Hair follicular keratinocyte (primary cell): ENCODE measurements around the genes TLR2, RNF175, FGB, GUCY1B1 and ASIC5.

DNA sequence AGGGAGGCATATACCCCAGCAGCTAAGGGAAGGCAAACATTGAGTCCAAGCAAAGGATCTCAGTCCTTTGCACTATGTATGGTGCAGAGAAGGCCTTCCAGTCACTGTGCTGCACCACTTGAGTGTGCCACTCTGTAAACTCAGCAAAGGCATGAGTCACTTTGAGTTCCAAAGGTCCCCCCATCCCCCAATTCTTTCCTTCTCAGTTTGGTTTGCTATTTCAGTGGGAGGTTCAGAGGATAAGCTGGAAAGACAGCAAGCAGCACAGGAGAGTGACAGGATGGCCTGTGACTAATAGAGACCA, 131.2 kb downstream of the FHDC1 start:
- RAMPAGE, long total RNA: no peak

DNA sequence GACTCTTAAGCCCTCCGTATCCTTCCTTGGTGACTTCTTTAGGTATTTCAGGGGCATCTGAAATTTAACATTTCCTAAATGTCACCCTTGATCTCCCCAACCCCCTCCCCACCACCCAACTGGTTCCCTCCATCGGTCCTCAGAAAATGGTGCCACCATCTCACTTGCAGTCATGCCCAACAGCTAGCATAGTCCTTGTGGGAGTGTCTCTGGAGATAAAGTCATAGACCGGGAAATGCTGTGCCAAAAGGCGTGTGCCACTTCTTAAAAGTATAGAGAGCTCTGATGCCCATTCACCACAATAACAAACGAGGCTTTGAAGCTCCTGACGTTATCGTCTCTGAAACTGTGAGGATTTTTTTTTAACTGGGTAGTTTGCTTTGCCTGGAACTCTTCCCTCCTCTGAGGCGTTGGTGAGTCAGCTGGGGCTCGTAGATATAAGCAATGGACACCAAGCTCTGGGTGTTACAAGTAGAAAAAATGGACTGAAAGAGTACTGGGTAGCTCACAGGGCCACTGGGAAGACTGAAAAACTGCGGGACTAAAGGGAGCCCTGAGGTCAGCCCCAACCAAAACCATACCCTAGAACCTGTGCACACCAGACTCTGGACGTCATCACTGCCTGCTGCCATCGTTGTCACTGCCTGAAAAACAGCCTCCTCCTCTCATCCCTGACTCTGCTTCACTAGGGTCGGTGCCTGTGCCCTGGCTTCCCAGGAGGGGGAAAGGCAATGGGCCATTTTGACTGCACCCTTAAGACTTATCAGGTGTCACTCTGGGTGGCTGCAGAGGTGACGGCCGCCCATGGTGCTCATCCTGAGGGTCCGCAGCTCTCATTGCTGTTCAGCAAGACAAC, 89.4 kb upstream of the TRIM2 start:
- RAMPAGE, long total RNA: no peak

- RAMPAGE, long total RNA: no peak
Observed at GRCh38 chr4:153218908-153219096, 14.6 kb downstream of the TRIM2 start.

DNA sequence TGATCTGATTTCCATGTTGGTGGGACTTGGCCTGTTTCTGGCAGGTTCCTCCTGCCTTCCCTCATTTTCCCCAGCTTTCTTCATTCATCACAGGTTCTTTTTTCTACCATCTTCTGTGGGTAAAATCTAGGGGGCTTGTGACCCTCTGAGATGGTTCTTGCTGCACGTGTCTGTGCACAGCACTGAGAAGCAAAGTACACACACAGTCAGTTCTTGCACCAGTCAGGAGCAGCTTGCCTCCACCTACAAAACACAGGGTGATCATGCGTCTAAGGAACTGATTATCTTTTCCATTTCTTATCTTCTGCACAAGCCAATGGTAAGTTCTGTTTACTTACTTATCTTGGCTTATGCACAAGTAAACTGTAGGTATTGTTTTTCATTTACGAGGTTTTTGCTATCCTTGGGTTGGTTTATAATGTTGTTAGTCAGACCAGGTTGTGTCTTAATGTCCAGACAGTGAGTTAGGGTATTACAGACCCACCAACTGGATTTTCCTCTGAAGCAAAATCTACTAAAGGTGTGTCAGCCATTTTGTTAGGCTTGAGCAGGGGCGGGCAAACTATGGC, 40.7 kb downstream of the TRIM2 start:
- RAMPAGE, long total RNA: no peak

- RAMPAGE, long total RNA: no peak
Observed at GRCh38 chr4:153467689-153468245, 1.6 kb downstream of the TMEM131L start.

DNA sequence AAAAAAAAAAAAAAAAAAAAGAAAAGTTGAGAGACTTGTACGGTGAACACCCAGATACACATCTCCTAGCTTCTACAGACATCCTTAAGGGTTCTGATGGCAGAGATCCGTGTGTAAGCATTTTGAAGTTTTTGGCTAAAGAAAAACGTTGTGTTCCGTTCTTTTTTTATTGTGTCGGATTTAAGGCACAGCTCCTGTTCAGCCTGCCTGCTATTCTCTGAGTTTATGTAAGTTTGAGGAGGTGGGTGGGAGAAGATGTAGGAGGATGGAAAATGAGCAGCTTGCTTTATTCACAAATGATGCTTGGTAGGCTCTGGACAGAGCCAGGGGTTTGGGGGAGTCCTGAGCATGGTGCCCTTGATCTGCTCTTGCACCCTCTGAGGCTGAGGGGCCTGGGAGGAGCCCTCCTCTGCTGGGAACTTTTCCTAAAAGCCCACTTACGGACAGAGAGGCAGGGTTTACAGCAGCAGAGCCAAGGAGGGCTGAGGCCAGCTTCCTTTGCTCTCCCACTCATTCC, 31.8 kb downstream of the TMEM131L start:
- RAMPAGE, long total RNA: no peak

DNA sequence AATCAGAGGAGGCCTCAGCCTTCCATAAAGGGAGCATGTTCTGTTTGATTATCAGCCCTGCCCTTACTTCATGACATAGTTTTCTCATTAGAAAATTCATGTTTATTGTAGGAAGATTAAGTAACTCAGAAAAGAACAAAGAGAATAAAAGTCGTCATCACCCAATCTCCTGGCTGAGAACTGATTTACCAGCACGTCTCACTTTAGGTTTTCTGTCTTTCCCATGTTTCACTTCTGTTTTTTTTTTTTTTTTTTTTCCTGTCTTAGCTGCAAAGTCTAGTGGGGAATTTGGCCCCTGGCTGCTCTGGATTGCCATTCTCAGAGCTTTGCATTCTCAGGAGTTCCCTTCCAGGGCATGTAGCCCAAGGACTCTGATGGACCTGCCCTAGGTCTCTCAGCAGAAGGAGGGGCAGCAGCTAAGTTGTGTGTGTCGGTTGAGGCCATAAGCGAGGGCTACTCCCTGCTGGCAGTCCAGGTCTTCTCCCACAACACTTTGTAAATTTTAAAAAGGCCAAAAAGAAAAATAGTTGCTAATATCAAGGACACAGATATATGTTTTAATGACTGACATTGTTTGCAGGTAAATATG, 57.8 kb downstream of the TMEM131L start:
- RAMPAGE, long total RNA: no peak

DNA sequence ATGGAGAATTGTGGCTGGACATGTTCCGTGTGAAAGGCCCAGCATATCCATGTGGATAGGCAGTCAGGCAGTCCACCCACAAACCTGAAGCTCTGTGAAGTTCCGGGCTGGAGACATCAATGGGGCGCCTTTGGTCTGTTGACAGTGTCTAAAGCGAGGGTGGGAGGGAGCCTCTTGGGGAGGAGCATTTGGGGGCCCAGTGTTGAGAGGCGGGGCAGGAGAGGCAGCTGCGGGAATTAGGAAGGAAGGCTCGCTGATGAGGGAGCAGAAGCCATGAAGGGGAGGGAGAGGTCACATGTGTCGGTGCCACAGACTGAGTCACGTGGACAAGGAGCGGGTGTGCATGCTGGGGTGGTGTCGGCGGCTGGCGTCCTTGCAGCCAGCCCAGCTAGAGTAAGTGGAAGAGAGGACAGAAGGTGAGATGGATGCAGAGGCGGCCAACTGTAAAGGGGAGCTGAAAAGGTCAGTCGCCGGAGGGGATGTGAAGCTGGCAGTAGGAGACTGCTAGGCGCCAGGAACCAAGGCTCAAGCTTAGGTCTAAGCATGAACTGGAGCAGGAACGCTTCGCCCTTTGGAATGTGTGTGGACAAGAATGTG, 44.1 kb upstream of the TLR2 start:
- RAMPAGE, long total RNA: no peak

- RAMPAGE, long total RNA: no peak
Observed at GRCh38 chr4:153683881-153684502, at the start of gene TLR2. Gene TLR2, plus strand, starts transcription at chr4:153684280.

DNA sequence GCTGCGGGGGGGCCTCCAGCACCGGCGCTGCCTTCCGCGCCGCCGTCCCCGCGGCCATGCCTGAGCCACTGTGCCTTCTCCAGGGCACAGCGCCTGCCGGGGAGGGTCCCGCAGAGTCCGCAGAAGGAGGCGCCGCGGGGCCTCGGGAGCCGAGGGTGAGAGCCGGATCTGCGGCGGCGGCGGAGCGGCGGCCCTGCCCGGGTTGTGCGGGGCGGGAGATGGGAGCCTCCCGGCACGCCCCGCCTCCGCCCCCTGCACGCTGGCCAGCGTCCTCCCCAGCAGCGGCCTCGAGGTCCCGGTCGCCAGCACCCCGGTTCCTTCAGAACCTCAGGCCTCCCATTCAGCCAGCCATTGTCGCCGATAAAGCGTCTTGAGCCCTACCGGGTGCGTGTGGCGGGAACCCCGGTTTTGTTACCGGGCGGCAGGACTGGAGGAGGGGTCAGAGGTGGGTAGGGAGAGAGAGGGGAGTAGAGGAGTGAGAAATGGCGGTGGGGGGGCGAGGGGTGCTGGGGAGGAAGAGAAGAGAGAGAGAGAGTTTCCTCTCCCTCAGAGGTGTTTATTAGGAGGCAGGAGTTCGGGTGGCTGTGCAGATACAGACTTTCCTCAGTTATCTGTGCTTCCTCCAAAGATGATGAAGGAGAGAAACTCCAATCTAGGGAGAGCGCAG, at the start of gene RNF175:
TSS of gene RNF175 (minus strand) at position 220 of the 667 bp plus-strand sequence.
- RAMPAGE, long total RNA: no peak

DNA sequence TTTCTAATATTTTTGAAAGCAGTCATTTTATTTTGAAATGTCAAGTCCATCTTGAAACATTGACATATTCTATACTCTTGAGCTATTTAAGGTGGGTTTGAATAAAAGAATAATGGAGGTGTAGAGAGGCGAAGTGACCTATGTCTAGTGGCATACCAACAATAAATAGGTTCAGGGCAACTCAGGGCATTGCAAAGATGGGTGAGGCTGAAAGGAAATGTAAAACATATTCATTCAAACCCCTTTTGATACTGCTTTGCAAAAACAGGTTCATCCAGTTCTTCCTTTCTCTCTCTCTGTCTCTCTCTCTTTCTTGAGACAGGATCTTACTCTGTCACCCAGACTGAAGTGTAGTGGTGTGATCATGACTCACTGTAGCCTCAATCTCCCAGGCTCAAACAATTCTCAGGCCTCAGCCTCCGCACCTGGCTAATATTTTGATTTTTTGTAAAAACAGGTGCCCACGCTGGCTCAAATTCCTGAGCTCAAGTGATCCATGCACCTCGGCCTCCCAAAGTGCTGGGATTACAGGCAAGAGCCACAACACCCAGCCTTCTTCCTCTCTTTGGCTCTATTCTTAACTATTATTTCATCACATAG, 15.5 kb upstream of the DCHS2 start:
- RAMPAGE, long total RNA: no peak

DNA sequence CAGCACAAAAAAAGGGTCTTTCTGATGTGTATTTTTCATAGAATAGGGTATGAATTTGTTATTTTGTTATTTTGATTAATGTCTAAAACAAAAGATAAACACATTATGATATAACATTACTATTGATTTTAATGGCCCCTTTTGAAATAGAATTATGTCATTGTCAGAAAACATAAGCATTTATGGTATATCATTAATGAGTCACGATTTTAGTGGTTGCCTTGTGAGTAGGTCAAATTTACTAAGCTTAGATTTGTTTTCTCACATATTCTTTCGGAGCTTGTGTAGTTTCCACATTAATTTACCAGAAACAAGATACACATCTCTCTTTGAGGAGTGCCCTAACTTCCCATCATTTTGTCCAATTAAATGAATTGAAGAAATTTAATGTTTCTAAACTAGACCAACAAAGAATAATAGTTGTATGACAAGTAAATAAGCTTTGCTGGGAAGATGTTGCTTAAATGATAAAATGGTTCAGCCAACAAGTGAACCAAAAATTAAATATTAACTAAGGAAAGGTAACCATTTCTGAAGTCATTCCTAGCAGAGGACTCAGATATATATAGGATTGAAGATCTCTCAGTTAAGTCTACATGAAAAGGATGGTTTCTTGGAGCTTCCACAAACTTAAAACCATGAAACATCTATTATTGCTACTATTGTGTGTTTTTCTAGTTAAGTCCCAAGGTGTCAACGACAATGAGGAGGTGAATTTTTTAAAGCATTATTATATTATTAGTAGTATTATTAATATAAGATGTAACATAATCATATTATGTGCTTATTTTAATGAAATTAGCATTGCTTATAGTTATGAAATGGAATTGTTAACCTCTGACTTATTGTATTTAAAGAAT, at the start of gene FGB:
TSS of gene FGB (plus strand) at position 589 of the 860 bp plus-strand sequence.
- RAMPAGE, long total RNA: no peak

DNA sequence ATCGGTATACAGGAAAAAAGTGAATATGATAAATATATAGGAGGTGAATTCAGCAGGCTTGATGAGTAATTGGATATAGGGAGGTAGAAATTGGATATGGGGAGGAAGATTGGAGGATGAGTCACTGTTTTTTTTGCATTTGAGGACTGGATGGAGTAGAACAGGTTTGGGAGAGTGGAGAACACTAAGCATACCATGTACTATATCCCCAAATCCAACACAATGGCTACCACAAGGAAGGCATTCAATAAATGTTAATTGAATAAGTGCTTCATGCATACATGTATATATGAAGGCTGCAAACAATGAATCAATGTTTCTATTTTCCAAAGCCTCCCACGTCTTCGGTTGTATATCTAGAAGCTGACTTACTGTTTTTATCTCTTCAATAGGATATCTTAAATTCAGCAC, 9.7 kb downstream of the FGG start:
- RAMPAGE, long total RNA: no peak

GRCh38 chr4:155758642-155759615, at the start of gene GUCY1B1:
Gene GUCY1B1, plus strand, starts transcription at chr4:155759021.
- RAMPAGE, long total RNA: no peak

GRCh38 chr4:155866183-155866436, at the start of gene ASIC5:
Gene ASIC5, minus strand, starts transcription at chr4:155866277.
- RAMPAGE, long total RNA: no peak

DNA sequence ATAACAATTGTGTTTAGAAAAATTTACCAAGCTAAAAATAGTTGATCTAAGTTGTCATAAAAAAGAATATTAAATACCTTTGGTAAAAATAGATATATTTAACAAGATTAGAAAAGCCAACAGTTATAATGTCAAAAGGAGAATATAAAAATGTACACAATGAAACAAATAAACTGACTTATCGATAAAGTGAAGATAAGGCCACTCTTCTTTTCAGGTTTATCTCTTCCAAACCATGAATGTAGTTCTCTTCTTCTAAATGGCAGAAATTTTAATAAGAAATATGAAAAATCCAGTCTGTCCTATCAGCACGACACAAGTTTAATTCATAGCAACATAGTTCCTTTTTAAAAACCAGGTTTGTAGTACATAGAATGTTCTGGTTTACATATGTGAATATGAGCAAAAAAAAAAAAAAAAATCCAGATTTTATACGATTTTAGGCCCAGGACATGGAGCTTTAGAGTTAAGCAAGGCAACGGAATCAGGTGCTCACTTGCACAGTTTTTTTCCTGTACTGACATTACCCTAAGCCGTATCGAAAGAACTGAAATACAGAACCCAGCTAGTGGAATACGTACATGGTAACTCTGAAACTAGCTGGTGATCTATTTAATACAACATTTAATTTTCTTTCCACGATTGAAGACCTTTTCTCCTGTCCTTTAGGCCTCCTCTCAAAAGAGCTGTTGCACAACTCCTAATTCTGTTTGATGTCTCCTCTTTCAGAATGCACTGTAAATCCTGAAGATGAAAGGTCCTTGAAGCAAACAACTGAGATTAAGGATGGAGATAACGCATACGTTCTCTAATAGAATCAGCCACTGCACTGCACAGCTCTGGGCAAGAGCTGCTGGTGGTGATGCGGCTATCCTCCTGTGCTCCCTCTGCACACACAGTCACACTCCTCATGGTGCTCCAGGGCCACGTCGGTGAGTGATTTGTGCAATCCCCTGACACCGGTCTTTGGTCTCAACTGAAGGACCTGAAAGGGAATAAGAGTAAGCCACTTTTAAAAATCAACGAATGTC, 209.1 kb downstream of the PDGFC start:
- RAMPAGE, long total RNA: no peak

DNA sequence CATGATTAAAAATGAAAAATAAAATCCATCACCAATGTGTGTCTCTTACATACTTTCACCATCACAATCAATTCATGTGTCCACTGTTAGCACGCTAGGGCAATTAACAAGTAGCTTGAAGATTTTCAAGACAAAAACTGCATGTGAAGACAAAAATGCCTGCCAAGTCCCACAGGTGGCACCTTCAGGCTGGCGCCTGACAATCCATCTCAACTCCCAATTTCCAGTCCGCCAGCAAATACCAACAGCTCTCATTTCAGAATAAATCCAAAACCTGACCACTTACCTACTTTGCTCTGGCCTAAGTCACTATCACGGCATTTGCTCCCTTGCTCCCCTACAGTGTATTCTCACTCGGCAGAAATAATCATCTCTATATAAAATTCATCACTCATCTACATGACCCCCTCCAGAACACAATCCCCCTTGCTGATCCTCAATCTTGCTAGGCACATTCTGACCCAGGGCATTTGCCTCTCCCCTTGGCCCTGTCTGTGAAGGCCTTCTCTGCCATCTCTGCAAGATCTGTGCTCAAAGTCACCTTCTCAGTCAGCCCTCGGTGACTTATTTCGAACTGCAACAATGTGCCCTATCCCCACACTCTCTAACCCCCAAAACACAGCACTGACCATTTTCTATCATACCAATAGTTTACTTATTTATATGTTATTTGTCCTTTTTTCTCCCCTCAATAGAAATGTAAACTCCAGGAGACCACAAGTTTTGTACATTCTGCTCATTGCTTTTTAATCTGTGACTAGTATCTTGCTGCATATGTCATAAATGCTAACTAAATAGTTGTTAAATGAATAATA, 26.9 kb downstream of the PDGFC start:
- RAMPAGE, long total RNA: no peak

GRCh38 chr4:157221383-157222398, 1.2 kb downstream of the GRIA2 start:
- RAMPAGE, long total RNA: no peak

DNA sequence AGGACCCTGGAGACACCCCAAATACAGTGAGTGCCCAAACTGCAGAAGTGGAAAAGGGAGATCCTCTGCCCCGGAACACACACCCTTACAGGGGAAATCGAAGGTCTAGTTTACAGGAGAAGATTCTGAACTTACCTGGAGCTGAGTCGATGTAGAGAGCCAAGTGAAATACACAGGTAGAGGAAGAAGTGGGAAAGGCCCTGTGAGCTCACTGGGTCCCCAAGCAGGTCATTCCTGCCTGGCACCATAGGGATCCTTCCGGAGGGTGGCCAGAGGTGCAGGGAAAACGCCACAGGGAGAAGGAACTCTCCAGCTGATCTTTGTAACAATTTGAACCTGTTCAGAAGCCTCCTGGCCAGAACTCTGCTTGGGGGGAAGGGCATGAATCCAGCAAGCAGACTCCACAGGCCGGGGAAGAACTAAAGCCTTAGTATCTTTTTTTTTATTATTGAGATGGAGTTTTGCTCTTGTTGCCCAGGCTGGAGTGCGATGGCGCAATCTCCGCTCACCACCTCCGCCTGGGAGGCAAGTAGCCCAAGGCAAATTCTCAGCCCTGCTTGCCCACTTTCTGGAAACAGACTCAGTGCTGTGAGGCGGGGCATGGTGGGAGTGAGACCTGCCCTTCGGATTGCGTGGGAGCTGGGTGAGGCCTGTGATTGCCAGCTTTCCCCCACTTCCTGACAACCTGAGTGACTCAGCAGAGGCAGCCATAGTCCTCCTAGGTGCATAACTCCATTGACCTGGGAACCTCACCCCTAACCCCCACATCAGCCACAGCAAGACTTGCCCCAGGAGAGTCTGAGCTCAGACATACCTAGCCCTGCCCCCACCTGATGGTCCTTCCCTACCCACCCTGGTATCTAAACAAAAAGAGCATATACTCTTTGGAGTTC, 348.9 kb downstream of the GASK1B start:
- RAMPAGE, long total RNA: no peak

DNA sequence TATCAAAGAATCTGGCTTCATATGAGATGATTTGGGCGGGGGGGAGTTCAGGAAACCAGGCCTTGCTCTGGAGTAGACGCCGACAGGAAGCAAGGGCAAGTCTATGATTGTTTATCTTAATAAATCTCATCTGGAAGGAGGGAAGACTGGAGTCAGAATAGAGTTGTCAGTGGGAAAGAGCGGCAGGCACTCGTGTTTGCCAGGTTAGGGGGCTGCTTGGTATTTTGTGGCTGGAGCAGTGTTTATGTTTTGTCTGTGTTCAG, 176.8 kb downstream of the GASK1B start:
- RAMPAGE, long total RNA: no peak